Placental pericyte (primary cell): Measurements from ENCODE around the genes TMED10 and IFT43.

GRCh38 chr14:74811500-74811773, 48.3 kb downstream of the YLPM1 start:
- CAGE, long polyA plus RNA = no peak

DNA sequence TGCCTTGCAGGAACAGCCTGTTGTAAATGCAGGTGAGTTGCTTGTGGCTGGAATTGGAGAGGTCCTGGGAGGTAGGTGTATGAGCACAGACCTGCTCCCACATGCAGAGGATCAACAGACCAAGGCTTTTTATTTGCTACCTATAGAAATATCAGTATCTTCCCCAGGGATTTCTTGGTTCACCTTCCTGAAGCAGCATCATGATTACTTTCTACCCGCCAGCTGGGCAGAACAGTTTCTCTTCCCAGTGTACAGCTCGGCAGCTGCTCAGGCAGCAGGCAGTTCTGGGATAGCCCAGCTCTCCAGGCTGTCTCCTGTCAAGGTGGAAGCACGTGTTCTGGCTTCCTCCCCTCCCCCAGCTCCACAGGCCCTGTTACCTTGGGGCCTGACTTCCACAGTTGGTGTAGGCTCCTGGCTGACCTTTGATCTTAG, 16.8 kb downstream of the DLST start:
- CAGE, long polyA plus RNA = no peak

- CAGE, long polyA plus RNA = no peak
Observed at GRCh38 chr14:74898981-74899313, 17.2 kb downstream of the DLST start.

- CAGE, long polyA plus RNA = no peak
Observed at GRCh38 chr14:74950861-74951234, 4.5 kb downstream of the PGF start.

DNA sequence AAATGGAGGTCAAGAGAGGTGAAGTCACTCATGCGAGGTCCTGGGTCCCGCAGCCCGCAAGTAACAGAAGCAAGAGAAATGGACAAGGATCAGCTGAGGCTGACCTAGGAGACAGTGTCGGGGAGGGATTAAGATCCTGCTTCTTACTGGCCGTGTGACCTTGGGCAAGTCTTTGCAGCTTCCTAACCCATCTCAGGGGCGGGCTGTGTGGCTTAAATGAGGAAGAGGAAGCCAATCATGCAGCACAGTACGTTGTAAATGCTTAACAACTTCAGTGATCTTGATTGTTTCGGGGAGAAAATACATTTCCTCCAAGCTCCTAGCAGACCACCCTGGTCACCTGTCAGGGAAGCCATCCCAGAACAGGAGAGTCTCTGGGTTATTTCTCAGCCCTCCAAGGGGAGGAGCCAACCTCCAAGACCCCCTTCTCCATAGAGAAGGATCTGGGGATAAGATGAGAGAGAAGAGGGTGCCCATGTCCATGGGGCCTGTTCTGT, 7.2 kb upstream of the PGF start:
- CAGE, long polyA plus RNA = no peak

- CAGE, long polyA plus RNA = no peak
Observed at GRCh38 chr14:74973703-74973873, 18.2 kb upstream of the PGF start.

DNA sequence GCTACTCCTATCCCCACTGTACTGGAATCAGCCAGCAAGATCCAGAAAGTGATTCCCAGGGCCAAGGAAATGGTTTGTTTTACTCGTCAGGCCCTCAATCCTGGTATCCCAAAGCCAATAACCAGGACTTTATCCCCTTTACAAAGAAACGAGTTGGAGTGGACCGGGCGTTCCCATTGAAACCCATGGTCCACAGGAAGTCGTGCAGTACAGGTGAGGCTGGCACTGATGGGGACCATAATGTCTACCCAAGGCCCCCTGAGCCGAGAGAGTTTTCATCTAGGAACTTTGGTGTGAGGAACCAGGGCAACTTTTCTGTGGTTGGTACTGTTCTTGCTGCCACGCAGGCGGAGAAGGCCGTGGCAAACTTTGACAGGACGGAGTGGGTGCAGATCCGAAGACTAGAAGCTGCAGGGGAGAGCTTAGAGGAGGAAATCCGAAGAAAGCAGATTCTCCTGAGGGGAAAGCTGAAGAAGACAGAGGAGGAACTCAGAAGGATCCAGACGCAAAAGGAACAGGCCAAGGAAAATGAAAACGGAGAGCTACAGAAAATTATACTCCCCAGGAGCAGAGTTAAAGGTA, 1.5 kb downstream of the ZC2HC1C start:
- CAGE, long polyA plus RNA = no peak

- CAGE, long polyA plus RNA = no peak
Observed at GRCh38 chr14:75147277-75148159, 20.7 kb upstream of the NEK9 start.

DNA sequence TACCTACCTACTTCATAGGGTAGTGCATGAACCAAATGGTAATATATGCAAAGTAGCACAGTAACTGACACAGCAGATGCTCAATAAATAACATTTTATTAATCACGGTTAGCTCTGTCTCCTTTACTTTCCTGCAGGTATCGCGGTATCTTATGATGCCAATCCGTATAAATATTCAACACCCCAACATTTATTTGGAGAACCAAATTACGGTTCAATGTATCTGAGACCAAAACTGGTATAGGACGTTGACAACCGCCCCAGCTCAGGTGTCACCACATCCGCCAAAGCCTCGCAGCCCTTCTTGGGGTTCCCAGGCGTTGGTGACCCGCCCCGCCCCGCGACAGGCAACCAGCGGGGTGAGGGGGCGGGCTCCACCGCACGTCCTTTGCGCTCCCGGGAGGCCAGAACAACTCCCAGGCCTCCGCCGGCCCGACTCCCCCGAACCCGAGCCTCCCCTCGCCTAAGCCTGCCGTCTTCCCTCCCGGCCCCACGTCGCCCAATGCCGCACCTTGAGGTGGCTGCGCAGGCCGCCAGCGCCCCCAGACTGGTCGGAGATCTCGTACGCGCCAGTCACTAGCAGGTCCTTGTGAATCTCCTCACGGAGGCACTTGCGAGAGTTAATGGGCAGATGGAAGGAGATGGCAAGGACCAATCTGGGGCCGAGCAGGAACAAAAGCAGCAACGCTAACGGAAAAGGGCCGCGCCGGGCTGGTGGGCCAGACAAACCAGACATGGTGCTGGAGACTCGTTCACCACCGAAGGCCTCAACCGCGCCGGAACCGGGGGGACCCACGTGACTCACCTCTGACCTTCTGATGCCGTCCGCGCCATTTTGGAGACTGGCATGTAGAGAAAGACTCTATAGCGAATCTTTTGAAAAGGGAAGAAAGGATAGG, at the start of gene TMED10:
Gene TMED10, minus strand, starts transcription at position 769 of the 899 bp plus-strand sequence.
- CAGE, long polyA plus RNA = no peak

GRCh38 chr14:75221786-75222639, 45.6 kb upstream of the TMED10 start:
- CAGE, long polyA plus RNA = no peak

DNA sequence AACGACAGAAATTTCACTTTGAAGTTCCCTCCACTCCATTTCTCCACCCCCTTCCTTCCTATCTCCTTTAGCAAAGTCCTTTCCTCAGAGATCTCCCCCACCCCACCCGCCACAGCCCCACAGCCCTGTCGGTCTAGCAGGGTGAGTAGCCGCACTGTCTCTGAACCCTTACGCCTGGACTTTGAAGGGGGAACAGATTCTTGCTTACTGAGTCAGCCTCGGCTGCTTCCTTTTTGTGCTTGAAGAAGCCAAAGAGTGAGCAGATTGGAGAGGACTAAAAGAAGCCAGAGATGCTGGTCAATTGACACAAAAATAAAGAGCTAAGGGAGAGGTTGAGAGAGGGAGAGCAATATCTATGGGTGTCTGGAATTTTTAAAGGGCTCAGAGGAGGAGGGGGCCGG, 44.1 kb upstream of the FOS start:
- CAGE, long polyA plus RNA = no peak

- CAGE, long polyA plus RNA = no peak
Observed at GRCh38 chr14:75242429-75243066, 36.1 kb upstream of the FOS start.

GRCh38 chr14:75251949-75252863, 26.4 kb upstream of the FOS start:
- CAGE, long polyA plus RNA = no peak

GRCh38 chr14:75276662-75277182, 1.9 kb upstream of the FOS start:
- CAGE, long polyA plus RNA = no peak

DNA sequence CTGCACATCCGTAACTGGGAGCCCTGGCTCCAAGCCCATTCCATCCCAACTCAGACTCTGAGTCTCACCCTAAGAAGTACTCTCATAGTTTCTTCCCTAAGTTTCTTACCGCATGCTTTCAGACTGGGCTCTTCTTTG, 1.5 kb downstream of the FOS start:
- CAGE, long polyA plus RNA = no peak

- CAGE, long polyA plus RNA = no peak
Observed at GRCh38 chr14:75401320-75401892, 26.4 kb upstream of the JDP2 start.

- CAGE, long polyA plus RNA = no peak
Observed at GRCh38 chr14:75515005-75515625, 7.2 kb upstream of the BATF start.

DNA sequence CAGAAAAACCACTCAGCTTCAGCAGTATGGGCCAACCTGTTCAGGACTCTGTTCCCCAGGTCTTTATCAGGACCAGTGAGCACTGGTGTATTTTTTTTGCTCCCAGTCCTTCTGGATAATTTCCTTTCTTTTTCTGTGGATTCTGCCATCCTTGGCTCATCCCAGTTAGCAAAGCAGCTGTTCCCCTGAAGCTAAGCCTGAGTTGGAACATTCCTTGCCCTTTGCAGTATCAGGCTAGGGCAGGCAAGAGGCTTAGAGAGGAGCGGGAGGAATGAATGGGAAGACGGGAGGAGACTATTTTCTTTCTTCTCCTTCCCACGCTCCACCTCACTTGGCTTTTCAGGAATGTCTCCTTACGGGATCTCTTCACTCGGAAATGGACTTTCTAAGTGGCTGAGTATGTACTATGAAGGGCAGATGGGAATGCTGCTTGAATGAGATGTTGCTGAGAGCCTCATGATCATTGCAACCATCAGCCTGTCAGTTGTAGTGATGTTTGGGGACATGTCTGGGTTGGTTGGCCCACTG, 29.2 kb downstream of the ERG28 start:
- CAGE, long polyA plus RNA = no peak

- CAGE, long polyA plus RNA = no peak
Observed at GRCh38 chr14:75941257-75941510, 40.6 kb downstream of the TGFB3 start.

DNA sequence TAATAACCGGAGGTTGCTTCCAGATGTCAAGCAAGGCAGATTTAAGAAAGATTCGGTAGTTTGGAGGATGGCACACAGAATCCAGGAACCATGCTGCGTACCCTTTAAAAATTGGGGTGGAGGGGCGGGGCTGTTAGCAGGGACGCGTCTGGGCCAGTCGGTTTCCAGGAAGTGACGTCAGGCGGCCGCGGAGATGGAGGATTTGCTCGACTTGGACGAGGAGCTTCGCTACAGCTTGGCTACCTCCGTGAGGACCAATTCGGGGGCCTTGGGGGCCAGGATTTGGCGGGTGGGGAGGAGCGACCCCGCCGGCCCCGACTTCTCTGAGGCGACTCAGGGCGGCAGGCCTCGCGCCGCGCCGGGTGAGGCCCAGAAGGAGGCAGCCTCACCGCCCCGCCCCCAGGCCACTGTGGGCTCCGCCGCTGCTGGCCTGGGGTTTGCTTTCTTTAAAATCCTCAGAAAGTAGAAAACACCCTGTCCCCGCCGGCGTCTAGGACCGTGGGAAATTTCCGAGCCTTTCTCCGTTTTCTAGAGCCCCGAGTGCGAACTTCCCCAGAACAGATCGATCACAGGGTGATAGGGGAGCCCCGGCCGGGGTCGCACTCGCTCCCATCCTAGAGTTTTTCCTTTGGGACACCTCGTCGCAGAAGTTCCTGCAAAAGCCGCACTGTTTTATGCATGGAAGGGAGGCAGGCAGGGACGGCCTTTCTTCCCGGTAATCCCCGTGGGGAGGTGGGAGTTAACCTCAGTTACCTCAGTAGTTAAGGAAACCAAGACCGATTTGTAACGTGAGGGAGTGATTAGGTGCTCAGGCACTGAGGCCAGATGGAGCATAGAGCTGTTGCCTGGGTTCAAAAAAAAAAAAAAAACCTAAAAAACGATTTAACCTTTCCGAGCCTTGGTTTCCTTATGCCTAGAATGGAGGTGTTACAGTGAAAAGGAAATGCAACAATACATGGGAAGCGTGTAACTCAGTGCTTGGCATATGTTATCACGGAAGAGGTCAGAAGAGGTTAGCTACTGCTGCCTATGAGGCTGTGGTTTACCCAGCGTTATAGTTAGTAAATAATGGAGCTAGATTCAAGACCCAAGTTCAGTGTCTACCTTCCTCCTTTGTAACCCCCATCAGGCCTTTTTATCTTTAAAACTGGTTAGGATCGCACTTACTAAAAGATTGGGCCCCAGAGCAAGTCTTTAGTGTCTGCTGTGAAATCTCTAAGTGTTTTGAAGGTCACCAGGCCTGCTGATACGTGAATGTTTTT, at the start of gene IFT43:
Gene IFT43, plus strand, starts transcription at position 170 of the 1,262 bp plus-strand sequence.
- CAGE, long polyA plus RNA = no peak